Iris pigment epithelial cell (primary cell): ENCODE data around the genes CLEC17A, ADGRE3 and SYDE1.

DNA sequence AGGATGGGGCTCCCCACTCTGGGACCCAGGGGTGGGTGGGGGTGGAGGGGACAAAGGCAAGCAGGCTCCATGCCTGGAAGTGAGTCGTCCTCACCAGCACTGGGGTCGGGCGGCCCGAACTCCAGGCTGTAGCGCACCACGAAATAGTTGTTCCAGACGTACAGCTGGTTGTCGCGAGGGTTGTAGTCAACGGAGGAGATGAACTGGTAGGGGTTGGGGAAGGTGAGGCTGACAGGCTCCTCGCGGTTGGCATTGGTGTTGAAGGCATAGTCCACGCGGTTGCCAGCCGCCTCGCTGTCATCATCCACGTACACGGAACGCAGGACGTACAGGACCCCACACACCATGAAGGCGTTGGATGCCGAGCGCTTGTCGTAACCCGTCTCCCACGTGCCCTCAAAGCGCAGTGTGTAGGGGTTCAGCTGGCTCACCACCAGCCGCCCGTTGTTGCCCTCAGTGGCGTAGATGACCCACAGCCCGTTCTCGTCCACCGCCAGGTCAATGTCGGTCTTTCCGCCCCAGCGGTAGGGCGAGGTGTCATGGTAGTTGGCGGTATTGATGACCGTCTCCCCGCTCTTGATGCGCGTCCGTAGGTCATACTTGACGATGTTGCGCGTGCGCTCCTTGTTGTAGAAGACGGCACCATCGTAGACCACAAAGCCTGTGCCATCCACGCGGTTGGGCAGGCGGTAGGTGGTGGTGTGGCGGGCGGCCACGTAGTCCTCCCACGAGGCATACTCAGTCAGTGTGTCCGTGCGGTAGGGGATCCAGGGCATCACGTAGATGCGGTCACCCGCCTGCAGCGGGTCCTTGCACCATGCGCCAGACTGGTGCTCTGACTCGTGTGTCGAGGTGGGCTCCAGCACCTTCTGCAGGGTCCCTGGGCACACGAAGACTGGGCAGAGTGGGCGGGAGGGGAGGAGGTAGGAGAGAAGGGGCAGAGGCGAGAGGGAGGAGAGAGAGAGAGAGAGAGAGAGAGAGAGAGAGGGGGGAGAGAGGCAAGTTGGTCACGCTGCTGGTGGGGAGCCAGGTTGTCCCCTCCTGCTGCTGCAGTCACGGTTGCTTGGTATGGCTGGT is 26.5 kb upstream of the ASF1B start:
- RRBS: no CpG with 5 or more reads among the region's 70 CpGs

- RRBS: no CpG with 5 or more reads among the region's 12 CpGs
Observed at GRCh38 chr19:14283723-14284525, 78.0 kb upstream of the ADGRL1 start.

GRCh38 chr19:14294876-14295408 is 86.3 kb upstream of the ADGRE5 start:
- RRBS: no CpG with 5 or more reads among the region's 8 CpGs

- RRBS: no CpG with 5 or more reads among the region's 17 CpGs
Observed at GRCh38 chr19:14383429-14384760, 2.7 kb downstream of the ADGRE5 start.

DNA sequence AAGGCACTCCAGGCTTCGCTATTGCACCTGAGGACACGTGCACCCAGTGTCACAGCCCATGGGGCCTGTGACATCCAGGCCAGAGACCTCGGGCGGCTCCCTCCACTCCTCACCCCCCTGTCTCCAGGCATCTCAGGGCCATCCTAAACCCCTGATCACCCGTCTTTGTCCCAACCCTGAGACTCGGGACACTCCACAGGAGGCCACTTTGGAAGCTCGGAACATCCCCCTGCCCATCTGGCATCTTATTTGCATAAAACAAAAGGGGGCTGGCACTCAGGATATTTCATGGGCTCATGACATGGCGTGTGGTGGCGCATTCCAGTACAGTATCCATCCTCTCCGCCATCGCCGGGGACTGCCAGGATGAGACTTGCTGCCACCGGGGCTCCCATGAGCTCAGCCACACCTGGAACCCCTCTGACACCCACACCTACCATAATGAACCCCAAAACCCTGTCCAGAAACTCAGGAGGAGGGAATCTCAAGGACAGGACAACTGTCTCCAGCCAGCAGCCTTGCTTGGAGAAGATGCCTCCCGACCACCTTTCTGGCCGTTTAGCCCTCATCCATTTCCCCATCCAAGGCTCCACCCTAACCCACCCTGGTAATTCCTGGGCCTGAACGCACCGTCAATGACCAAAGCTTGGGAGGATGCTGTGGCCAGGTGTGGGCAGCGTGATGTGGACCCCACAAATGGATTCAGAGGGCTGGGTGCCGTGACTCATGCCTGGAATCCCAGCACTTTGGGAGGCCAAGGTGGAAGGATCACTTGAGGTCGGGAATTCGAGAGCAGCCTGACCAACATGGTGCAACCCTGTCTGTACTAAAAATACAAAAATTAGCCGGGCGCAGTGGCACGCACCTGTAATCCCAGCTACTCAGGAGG is 13.3 kb downstream of the ADGRE5 start:
- RRBS: no CpG with 5 or more reads among the region's 24 CpGs

DNA sequence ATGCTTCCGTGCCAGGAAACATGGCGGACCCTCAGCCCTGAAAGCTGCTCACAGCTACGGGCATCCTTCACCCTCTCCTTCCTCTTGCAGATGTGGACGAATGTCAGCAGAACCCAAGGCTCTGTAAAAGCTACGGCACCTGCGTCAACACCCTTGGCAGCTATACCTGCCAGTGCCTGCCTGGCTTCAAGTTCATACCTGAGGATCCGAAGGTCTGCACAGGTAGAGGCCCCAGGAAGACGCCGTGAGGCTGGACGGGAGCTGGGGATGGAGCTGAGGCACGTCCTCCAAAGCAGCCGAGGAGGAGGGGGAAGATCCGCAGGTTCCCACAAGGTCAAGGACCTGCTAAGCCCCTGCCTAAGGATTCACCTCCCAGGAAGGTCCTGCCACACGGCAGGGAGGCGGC is 15.0 kb downstream of the ADGRE5 start:
- RRBS: no CpG with 5 or more reads among the region's 15 CpGs

GRCh38 chr19:14497053-14497995 is 1.4 kb upstream of the GIPC1 start:
- RRBS: no CpG with 5 or more reads among the region's 8 CpGs

GRCh38 chr19:14542391-14543442 is 13.3 kb downstream of the TECR start:
- RRBS: no CpG with 5 or more reads among the region's 14 CpGs

DNA sequence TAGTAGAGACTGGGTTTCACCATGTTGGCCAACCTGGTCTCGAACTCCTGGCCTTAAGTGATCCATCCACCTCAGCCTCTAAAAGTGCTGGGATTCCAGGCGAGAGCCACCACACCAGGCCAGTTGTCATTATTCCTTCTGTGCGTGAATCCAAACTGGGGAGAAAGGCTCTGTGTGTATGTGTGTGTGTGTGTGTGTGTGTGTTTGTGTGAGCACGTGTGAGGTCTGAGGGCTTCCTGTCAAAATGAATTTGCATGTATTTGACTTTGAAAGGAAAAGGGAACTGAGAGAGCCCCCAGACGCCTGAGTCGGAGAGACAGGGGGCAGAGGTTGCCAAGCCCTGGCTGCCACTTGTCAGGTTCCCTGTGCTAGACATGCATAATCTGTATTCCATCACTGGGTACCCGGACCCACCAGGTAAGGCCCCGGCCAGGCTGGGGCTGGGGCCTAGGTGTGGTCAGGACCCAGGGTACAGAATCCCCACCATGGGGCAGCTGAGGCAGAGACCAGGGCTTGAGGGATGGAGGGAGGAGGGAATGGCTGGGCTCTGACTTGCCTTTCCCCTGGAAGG is at the start of gene CLEC17A:
TSS of gene CLEC17A (plus strand) at position 298 of the 571 bp plus-strand sequence.
- RRBS: no CpG with 5 or more reads among the region's 8 CpGs

DNA sequence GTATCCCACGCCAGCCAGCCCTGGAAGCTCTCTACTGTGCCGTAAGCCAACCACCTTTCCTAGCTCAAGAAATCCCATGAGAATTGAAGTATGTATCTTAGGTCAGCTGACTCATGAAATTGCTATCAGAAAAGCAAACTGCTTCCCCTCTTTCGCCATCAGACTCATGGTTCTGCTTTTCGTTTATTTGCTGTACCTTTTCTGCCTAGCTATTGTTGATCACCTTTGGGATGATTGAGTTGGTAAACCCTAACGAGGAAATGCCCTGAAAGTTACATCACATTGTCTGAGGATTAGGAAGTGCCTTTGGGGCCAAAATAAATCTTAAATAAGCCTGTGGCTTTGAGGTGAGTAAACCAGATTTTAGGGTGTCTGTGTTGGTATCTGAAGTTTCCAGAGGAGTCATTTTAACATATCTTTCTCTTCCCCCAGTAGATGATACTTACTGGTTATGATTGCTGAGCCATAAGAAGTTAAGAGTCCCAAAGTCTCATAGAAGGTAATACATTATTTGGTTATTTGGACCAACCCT is at the start of gene ADGRE3:
TSS of gene ADGRE3 (minus strand) at position 61 of the 532 bp plus-strand sequence.
- RRBS: no CpG with 5 or more reads among the region's 5 CpGs

- RRBS: 2% methylated on average over 23 of the region's 56 CpGs
Observed at GRCh38 chr19:15106702-15107532, at the start of gene SYDE1. Gene SYDE1, plus strand, starts transcription at chr19:15107401.

GRCh38 chr19:15159776-15160716 is 34.5 kb upstream of the ILVBL start:
- RRBS: no CpG with 5 or more reads among the region's 13 CpGs

DNA sequence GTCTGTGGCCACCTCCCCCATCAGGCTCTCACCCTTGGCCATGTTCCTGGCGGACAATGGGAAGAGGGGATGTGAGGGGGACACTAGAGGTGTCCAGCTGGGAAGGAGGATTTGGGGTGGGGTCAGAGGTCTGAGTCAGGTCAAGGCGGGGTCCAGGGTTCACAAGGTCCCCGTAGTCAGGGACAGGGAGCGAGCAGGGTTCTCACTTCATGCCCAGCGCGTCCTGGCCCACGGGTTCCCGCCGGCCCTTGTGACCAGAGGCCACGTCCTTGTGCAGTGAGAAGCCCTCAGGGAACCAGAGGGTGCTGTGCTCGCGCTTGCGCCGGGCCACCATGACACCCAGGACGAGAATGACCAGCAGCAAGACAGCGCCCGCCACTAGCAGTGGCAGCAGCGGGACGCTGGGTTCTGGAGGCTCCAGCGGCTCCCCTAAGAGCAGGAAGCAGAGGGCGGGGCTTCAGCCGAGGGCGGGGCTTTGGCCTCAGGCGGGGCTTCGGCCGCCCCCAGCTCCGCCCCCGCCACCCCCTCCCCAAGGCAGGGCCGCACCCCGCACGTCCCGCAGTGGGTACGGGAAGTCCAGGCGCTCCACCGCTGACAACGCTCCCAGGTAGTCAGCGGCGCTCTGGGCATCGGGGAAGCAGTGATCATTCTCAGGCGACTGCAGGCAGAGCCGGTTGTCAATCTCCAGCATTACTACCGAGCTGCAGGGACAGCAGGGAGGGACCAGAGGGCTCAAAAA is 30.5 kb downstream of the NOTCH3 start:
- RRBS: 93% methylated on average over 2 of the region's 42 CpGs

DNA sequence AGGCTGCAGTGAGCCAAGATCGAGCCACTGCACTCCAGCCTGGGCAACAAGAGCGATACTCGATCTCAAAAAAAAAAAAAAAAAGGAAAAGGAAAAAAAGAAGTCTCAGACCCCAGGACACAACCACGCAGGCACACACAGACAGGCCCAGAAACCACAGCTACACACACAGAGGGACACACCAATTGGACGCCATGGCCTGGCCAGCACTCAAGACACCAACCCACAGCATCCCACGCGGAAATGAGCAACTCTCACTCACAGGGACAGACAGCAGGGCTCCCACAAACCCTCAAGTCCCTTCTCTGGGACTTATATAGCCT is 5.9 kb downstream of the NOTCH3 start:
- RRBS: no CpG with 5 or more reads among the region's 7 CpGs

DNA sequence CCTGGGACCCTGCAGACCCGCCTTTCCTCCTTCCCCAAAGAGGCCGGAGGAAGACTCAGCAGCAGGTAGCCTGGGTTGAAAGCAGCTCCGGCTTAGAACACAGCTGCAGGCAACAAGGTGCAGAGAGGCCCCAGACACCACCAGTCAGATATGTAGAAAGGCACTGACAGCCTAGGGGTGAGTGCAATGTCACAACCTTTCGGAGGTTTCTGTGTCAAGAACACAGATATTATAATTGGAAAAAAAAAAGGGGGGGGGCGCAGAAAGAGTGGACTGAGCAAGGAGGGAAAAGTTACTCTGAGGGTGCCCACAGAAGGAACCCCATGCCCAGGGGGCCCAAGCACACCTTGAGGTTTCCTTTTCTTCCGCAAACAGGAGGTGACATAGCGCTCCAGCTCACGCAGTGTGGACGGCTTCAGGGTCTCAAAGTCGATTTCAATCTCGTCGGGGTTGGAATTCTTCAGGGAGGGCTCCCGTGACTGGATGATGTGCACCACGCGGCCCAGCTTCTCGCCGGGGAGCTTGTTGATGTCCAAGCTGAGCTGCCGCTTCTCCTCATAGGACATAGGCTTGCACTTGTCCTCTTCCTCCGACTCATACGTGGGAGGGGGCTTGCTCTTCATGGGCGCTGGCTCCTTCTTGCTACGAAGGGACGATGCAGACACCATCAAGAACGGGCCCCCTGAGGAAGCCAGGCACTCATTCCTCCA is 22.9 kb upstream of the EPHX3 start:
- RRBS: no CpG with 5 or more reads among the region's 24 CpGs

GRCh38 chr19:15263330-15264151 is 31.3 kb upstream of the EPHX3 start:
- RRBS: no CpG with 5 or more reads among the region's 16 CpGs

DNA sequence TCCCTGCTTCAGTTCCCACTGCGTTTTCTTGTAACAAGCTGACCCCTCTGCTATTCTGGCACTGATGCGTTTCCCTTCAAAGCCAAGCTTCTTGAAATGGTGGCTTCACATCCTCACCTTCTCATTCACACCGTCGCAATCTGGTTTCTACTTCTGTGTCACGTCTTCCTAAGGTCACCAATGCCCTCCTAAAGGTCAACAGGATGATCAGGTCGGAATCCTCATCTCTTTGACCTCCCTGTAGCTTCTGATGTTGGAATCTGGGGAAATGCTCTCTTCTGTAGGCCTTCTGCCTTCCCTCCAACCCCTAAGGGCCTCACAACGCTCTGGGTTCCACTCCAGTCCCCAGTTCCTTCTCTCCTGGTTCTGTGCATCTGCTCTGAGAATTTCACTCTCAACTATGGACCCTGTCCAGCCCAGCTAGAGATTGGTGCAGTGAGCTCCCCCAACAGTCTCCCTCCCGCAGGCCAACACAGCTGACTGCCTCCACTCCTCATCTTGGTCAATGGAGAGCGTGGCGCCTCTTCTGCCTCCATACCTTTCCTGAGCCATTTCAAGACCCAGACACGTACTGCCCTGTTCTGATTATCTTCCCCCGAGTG is 39.1 kb upstream of the EPHX3 start:
- RRBS: no CpG with 5 or more reads among the region's 12 CpGs

- RRBS: no CpG with 5 or more reads among the region's 6 CpGs
Observed at GRCh38 chr19:15324630-15325758, 7.3 kb downstream of the BRD4 start.

DNA sequence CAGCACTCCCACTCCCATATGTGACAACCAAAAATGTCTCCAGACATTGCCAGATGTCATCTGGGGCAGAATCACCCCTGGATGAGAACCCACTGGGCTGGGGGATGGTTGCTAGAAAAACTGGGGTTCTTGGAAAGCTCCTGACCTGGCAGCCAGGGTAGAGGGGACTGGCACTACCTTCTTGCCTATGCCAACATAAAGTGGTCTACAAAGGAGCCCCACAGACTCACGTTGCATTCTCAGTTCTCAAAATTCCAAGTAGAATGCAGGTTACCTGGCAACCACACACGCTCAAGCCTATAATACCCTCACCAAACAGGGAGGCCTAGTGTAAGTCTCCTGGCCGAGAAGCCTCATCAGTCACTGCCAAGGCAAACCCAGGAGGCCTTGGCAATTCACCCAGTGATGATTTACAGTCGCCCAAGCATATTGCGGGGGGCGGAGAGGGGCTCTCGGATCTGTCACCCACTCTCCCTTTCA is 1.3 kb downstream of the AKAP8L start:
- RRBS: no CpG with 5 or more reads among the region's 7 CpGs

DNA sequence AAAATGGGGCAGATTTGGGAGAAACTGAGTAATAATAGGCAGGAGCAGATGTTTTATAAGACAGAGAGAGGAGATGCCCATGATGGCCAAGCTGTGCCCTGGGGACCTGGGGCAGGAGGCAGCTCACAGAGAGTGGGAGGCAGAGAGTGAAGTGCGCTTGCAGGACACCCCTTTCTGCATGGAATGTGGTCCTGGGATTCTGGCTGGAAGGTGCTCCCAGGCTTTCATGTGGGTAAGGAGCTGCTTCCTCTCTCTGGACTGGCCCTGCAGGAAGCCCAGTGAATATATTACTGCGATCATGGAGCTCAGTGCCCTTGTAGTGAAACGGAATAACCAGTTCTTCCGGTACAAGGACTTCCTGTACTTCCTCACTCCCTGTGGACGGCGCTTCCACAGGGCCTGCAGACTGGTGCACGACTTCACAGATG is 7.8 kb downstream of the CYP4F8 start:
- RRBS: no CpG with 5 or more reads among the region's 7 CpGs